LNCaP clone FGC (cell line): ENCODE measurements around the genes FBXW11 and EFCAB9.

- RRBS, 2 experiments = no CpG with 5 or more reads among the region's 6 CpGs
These were observed 5.0 kb downstream of the GABRP start for GRCh38 chr5:170788498-170788972.

- RRBS, 2 experiments = no CpG with 5 or more reads among the region's 16 CpGs
These were observed 13.8 kb downstream of the NPM1 start for GRCh38 chr5:171401116-171402215.

GRCh38 chr5:171412597-171413639 lies 6.5 kb upstream of the FGF18 start:
- RRBS, 2 experiments = no CpG with 5 or more reads among the region's 5 CpGs

DNA sequence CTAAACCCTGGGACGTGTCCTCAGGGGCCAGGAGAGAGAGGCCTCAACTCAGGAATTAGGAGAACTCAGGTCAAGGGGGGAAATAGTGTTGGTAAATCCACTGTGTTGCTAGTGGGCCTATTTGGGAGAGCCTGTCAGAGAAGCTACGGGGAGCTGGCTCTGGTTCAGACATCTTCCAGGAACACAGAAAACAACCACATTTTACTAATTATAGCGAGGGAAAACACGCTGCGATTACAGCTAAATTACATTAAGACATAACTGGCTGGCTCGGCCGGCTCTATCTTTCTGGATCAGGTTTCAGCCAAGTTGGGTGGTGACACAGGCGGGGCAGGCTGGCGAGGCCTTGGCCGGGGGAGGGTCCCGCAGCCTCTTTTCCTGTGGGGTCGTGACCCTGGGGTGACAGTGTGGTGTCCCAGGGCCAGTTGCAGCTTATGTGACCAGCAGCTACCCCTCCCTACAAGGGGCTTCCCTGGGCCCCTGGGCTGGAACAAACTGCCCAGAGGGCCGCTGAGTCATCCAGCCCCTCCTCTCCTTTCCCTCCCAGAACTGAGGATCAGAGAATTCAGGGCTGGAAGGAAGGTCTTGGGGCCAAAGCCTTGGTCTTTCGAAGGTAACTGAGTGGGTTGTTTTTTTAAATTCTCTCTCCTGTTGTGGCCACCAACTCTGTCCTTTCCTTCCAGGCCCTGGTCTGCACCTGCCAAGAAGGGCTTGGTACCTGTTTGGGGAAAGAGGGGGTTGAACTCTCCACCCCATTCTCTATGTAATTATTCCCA lies 75.2 kb downstream of the FGF18 start:
- RRBS, 2 experiments = 62 to 67% methylated on average over 4 of the region's 14 CpGs

DNA sequence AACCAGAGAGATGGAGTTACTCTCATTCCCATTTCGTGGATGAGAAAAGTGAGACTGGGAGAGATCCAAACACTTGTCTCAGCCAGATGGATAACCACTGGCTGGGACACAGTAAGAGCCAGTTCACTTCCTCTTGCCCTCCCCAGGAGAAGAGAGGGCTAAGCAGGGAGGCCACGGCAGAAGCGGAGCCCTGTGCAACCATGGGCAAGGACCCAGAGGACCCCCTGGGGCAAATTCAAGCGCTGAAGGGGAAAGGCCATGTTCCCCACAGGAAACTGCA lies 137.3 kb upstream of the SMIM23 start:
- RRBS, 2 experiments = no CpG with 5 or more reads among the region's 4 CpGs

GRCh38 chr5:172006141-172007150 lies at the start of gene FBXW11:
TSS of gene FBXW11 (minus strand) at chr5:172006638.
- RRBS, 2 experiments = under 1% methylated on average over 37 of the region's 97 CpGs

- RRBS, 2 experiments = no CpG with 5 or more reads among the region's 14 CpGs
These were observed 50.8 kb upstream of the FBXW11 start for GRCh38 chr5:172057054-172057835.

GRCh38 chr5:172129109-172129979 lies 58.7 kb downstream of the STK10 start:
- RRBS, 2 experiments = no CpG with 5 or more reads among the region's 14 CpGs

GRCh38 chr5:172176128-172176997 lies 11.7 kb downstream of the STK10 start:
- RRBS, 2 experiments = no CpG with 5 or more reads among the region's 11 CpGs

- RRBS, 2 experiments = 82 to 85% methylated on average over 3 of the region's 24 CpGs
These were observed 9.4 kb downstream of the STK10 start for GRCh38 chr5:172178275-172179387.

DNA sequence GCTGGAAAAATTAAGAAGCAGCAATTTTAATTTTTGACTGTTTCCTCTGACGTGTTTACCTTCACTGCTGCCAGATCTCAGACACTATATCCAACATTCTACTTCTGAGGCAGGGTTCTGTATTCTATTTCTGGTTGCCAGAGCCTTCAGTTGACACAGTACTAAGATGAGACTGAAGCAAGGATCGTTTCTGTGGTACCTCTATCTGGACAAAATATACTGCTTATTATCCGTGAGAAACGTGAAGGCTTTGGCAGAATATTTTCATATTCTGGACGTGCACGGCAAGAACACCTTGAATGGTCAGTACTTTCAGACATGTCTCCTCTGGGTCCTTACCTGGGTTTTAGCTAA lies at the start of gene EFCAB9:
EFCAB9 (plus strand) TSS at position 166 of the 354 bp plus-strand sequence.
- RRBS, 2 experiments = no CpG with 5 or more reads among the region's 6 CpGs

- RRBS, 2 experiments = no CpG with 5 or more reads among the region's 4 CpGs
These were observed 1.2 kb downstream of the UBTD2 start for GRCh38 chr5:172282284-172282746.

- RRBS, 2 experiments = no CpG with 5 or more reads among the region's 10 CpGs
These were observed 31.7 kb upstream of the UBTD2 start for GRCh38 chr5:172314936-172315907.

DNA sequence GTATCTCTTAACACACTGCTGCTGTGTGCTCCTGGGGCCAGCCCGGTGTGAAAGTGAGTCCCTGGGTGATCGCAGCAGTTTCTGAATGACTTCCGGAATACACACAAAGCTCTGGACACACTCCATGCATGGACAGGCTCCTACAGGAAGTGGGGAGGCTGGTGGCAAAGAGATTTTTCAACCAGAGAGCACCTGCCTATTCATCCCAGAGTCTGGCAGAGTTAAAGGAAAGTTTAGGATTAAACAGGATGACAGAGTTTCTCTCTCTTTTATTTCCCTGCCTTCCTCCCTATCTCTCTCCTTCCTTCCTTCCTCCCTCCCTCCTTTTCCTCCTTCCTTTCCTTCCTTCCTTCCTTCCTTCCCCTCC lies 38.5 kb upstream of the UBTD2 start:
- RRBS, 2 experiments = 63% methylated on average over 2 of the region's 3 CpGs; no CpG with 5 or more reads in 1 of the 2 experiments

GRCh38 chr5:172350252-172350647 lies 66.7 kb upstream of the UBTD2 start:
- RRBS, 2 experiments = 95 to 96% methylated on average over 7 of the region's 17 CpGs

DNA sequence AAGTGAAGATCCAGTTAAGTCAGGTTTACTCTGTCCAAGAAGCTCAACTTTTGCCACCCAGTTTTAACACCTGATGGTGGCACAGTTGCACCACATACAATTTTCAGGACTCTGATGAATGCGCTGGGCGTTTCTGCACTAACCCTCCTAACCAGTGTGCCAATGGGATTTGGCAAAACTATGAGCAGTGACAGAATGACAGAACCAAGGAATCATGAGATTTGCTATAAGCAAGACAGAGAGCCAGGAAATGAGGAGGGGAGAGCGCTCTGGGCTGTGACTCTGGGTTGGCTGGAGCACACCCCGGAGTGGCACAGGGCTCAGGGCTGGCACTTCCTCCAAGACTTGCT lies 84.1 kb downstream of the SH3PXD2B start:
- RRBS, 2 experiments = no CpG with 5 or more reads among the region's 4 CpGs

DNA sequence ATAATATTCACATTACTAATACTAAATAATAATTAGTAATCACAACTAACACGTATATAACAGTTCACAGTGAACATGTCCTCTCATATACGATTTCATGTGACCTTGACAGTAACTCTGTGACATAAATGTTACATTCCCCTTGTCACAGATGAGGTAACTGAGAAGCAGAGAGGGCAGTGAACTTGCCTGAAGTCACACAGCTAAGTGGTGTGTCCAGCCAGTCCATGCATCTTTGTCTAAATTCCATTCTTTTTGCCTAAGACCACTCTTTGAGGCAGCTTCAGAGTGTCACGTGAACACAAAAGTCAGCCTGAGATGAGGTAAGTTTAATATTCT lies 43.6 kb downstream of the SH3PXD2B start:
- RRBS, 2 experiments = no CpG with 5 or more reads among the region's 3 CpGs

DNA sequence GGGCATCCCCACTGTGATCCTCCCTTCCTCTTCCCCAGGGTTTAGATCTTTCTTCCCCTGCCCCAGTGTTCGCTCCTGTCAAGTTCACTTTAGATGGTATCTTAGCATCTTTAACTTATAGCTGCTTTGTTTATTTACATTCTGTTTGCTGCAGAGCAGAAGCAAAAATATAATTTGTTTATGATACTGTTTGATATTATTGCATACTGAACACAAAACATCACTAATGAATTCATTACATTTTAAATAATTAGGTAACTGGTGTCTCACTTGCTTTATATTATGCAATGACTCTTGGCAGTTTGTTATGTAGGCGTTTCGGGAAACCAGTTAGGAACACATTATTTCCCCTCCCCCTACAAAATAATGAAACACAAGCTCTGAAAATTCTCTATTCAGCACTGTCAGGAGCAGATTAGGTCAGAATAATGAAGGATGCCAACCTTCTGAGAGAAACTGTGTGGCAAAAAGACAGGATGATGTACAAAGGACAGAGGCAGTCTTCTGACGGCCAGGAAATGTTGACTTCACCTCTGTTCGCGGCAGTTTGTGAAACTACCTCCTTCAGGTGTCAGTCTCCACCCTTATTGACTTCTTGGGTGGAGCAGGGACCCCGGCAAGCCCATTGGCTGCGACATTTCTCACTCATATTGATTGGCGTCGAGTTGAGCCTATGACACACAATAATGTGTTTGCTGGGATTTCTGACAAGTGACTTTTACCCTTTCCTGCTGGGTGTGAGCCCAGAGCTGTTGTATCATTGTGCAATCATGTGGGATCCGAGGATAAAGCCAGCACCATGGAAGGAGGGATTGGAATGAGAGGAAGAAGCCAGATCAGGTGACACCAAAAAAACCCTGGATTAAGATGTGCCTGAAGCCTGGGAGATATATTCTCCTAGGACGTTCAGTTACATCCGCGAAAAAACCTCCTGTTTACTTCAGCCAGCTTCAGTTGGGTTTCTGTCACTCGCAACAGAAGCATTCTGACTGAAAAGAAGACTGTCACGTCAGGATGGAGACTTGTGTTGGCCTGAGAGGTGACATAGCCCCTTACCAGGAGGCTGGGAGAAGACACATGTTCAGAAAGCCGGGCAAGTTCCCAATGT lies 33.9 kb downstream of the SH3PXD2B start:
- RRBS, 2 experiments = no CpG with 5 or more reads among the region's 17 CpGs

DNA sequence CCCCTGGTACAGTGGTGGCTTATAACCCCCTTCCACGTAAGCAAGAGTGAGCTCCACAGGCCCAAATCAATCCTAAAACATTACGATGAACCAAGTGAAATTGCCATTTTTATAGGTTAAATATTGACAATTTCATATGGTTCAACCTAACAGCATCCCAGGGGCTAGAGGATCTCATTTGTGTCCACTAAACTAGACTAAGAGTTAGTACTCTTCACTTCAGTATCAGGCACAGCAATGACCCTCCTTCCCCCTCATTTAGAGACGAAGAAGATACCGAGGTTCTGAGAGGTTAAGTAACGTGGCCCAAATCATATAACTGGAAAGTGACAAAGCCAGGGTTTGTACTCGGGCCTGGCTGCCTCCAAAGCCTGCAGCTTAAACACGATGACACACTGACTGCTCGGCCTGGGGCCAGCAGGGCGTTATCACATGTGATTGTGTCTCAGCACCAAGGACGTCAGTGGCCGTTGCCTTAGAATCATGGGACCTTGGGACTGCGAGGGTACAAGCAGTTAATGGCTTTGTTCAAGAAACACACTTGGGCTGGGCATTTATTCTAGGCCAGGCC lies 13.3 kb downstream of the SH3PXD2B start:
- RRBS, 2 experiments = no CpG with 5 or more reads among the region's 12 CpGs

DNA sequence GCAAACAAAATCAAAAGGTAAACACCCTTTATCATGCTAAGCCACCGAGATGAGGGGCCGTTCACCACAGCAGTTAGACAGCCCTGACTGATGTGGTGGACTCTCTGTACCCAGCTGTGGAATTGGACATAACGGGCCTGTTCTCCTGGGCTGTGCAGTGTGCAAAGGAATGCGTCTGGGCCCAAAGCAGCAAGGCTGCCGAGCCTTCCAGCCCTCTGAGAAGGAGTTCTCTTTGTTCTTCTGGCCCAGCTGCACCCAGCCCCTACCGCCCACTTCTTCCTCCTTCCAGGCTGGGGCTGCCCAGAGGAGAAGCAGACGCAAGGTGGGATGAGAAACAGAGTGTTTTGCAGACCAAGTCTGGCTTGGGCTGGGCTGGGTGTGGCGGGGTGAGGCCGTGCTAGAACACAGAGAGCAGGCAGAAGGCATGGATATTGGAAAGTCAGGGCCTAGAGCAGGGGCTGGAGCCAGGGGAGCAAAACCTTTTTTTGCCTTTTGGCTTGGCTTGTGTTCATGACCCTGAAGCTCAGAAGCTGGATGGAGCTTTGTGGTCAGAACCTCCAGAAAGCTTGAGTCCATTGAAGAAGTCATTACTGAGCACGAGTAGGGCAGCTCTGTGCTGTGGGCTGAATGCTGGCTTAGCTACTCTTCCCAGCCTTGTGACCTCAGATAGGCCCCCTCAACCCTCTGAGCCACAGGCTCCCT lies 49.8 kb upstream of the SH3PXD2B start:
- RRBS, 2 experiments = no CpG with 5 or more reads among the region's 10 CpGs